Measurements from ENCODE around the genes HOXC10, HOXC4, SMUG1 and HNRNPA1.

GRCh38 chr12:53441821-53442396 is 375 bp downstream of the PRR13 start:
- RRBS: no CpG with 5 or more reads among the region's 21 CpGs

DNA sequence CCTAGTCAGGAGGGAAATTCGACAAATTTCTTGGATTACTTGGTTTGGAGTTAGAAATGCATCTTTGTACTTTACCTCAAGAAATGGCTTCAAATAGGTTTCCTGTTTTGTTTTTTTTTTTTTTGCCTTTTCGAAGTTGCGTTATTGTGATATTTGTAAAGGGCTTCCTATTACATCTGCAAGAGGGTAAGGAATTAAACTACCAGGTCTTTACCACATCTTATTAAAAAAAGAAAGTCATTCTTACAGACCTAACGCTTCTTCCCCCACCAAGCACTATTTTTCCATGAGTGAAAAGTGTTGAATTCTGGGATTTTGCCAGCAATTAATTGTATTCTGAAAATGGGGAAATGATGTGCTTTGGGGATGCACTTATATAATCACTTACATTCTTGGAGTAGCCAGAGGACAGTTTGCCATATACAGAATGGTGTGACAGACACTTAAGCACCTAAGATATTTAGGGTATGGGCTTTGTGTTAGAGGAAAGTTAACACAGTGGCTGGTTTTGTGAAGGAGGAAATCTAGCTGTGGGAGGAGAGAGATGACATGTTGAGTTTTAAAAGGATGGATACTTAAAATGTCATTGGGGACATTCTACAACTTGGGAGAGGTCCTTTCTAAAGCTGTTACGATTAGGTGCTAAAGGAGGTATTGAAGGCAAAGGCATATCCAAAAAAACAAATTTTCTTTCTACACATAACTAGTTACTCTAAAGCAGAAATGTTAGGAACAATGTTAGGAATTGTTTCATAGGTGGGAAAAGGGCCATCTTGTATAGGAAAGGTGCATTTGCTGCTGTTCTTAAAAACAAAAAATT is 1.4 kb downstream of the PCBP2 start:
- RRBS: no CpG with 5 or more reads among the region's 5 CpGs

DNA sequence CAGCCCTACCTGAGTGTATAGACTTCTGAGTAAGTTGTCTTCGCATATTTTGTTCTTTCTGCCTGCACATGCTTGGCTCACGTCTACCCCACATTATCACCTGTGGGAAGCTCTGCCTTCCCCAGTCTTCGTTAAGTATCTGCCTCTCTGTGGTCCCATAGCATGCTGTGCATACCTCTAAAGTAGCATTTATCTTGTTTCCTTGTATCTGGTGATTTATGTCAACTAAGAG is 19.4 kb downstream of the CALCOCO1 start:
- RRBS: no CpG with 5 or more reads among the region's 3 CpGs

GRCh38 chr12:53825121-53825719 is 98.0 kb upstream of the CALCOCO1 start:
- RRBS: no CpG with 5 or more reads among the region's 3 CpGs

GRCh38 chr12:53984929-53986066 is at the start of gene HOXC10:
Gene HOXC10, plus strand, starts transcription at chr12:53985146.
- RRBS: no CpG with 5 or more reads among the region's 85 CpGs

DNA sequence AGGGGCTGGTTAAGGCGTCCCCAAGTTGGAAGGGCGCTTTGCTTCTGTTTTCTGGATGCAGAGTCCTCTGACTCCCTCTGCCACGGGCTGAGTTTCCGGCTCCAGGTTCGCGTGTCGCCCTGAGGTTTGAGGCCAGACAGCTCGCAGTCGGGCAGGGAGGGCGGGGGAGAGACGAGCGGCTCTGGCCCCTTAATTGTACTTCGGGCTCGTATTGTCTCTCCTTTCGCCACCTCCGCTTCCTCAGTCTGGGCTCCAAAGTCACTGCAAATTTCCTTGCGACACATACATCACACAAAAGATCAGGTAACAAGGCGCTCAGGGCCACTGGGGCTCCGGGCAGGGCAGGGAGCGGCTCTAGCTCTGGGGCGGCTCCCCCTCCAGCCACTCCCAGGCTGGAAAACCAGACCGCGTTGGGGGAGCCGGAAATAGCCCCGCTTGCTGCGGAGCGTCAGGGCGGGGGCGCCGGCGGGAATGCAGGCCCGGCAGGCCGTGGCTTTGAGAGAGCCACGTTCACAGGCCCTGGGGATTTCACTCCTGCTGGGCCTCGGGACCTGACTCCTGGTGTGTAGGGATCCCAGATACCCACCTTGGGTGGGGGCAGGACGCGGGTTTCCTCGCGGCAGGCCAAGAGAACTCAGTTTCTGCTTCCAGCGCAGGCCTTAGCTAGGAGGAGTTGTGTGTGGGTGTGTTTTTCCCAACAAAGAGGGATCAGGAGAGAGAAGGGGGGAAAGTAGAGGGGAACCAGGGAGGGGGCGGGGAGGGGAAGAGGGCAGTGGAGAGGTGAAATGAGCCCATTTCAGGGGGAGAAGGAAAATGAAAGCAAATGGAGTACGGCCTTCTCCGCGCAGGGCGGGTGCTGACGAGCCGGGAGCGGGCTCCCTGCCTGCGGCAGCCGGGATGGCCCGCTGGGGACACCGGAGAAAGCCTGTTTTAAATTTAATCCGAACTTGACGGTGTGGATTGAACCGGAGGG is 4.4 kb upstream of the HOXC9 start:
- RRBS: 5% methylated on average over 14 of the region's 55 CpGs

DNA sequence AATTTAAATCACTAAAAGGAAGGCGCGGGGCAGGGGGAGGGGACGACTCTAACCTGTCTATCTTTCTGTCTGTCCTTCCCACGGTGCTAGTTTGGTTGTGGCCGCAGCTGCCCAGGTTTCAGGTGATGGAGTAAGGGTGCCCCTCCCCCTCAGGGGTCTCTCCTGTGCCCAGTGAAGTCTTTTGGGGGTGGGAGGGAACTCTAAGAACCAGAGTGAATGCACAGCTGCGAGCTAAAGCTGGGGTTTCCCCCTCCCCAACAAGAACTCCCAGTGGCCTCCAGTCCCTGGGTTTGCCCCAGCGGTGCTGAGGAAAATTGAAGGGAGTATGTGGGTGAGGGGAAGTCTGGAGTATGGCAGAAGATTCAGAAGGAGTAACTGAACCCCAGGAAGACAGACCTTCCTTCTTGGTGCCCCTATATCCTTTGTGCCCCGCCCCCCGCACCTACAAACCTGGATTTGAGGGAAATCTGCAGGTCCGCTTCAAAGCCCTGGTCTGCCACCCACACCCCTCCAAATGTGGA is 3.7 kb upstream of the HOXC9 start:
- RRBS: no CpG with 5 or more reads among the region's 10 CpGs

DNA sequence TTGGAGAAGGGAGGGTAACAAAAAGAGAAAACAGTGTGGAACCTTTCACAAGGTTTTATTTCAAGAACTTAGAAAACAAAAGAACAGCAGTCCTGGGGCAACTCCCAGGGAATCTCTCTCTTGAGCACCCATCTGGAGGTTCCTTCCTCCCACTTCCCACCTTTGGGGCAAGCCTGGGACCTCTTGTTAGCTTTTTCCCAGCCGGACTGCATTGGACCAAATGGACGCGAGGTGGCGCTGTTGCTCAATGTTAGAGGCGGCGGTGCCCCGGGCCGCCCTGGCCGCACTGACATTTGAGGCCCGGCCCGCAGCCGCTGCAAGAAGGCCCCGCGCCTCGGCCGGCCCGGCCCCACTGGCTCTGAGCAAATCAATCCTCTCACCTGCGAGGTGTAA is 2.9 kb upstream of the HOXC8 start:
- RRBS: 1% methylated on average over 14 of the region's 18 CpGs

DNA sequence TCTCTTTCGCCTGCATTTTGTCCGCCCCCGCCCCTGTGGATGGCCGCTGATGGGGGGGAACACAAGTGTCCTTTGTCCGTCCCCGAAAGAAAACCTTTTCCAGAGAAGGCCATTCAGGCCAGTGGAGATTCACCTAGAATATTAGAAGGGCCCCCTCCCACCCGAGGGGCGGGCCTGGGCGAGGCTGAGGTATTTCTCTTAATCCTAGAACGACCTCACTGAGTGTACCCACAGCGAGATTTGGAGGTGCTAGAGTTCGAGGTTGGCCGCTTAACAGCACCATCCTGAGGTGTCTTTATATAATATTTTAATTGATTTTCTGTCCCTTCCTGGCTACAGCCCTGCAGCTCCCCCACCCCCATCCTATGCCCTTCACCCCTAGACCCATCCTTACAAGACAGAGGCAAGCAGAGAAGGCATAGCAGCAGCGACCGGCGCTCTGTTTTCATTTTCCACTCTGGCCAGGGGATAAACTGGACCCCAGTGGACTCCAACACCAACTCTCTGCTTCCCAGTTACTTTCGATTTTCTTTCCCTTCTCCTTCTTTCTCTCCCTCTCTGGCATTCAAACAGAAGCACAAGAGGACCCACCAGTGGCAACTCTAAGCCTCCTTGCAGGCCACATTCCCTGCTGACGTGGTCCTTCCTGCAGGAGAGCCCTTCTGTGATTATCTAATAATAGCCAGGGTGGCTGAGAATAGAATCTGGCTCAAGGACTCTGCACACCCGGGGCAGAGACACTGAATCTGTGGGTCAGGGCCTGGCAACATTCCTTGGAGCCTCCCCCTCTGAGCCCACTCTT is 8.5 kb upstream of the HOXC6 start:
- RRBS: no CpG with 5 or more reads among the region's 19 CpGs

GRCh38 chr12:54026053-54026423 is 2.2 kb upstream of the HOXC6 start:
- RRBS: no CpG with 5 or more reads among the region's 2 CpGs

- RRBS: 2% methylated on average over 6 of the region's 45 CpGs
Observed at GRCh38 chr12:54053568-54054388, at the start of gene HOXC4. Gene HOXC4, plus strand, starts transcription at chr12:54053835.

DNA sequence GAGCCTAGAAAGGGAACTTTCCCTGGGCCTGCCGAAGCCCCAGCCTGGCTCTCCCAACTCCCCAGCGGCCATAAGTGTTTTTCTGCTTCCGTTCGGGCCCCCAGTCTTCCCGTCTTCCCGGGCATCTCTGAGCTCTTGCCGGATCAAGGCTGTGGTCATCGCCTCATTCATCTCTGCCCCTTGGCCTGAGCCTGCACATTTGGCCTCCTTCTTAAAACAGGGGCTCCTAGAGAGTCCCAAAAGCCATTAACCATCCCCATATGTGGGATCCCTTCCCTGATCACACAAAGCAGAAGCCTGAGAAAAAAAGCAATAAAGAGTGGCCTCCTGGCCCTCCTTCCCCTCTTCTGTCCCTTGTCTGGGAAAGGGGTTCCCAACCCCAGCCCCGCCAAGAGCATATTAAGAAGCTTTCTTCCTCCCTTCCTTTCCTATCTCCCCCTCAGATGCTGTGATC is 26.8 kb downstream of the HOXC4 start:
- RRBS: no CpG with 5 or more reads among the region's 9 CpGs

GRCh38 chr12:54161541-54162112 is 27.2 kb downstream of the SMUG1 start:
- RRBS: no CpG with 5 or more reads among the region's 4 CpGs

DNA sequence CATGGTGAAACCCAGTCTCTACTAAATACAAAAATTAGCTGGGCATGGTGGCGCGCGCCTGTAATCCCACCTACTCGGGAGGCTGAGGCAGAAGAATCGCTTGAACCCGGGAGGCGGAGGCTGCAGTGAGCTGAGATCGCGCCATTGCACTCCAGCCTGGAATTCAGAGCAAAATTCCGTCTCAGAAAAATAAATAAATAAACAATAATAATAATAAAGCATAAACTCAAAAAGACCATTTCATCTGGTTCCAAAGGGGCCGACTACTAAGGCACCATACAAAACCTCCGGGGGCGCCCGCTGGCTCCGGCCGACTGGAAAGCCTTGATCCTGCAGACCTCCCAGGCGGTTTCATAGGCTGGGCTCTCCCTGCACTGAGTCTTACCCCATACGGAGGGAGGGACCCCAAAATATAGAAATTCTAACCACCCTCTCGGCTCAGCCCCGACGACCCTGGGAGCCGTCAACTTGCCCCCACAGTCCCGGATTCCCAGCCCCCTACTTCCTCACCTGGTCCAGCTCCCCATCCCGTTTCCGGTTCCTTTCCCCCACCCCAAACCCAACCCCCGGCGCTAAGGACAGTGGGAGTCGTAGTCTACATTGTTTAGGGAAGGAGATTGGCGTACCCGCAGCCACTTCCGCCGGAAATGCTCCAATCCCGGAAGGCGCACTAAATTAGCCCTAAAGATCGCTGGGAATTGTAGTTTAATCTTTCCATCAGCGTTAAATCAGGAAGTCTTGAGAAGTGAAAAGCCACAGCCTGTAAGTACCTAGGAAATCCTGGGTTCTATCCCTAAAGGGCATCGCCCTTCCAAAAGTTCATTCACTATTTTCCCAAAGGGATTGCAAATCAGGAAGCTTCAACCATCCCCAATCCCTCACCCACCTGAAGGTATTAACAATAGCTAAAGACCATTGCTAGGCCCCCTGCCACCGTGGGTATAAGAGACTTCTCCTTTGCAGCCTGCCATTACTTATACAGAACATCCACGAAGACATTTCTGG is at the start of gene SMUG1:
Gene SMUG1, minus strand, starts transcription at position 545 of the 1,005 bp plus-strand sequence.
- RRBS: 4% methylated on average over 10 of the region's 39 CpGs

DNA sequence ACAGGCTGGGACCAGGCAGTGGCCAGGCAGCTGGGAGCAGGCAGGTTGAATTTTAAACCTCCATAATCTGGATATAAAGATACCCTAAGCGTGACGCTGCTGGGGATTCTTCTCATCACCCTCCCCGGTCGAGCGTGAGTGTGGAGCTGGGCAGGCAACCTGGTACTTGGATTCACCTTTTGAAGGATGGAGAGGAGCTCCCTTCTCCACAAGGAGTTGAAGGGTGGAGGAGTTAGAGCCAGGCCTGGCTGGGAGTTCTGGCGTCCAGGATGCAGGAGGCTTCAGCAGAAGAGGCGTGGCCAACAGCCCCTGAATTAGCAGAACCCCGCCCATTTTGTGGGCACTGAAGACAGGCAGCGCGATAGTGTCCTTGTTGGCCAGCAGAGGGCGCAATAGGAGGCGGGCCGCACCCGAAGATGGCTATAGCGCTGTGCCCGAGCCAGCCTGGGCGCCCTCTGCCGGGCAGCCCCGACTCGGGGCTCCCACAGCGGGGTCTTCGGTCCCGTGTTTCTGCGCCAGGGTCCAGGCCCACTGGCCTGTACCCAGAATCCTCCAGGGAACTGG is 25.8 kb upstream of the SMUG1 start:
- RRBS: no CpG with 5 or more reads among the region's 24 CpGs

GRCh38 chr12:54280650-54281625 is at the start of gene HNRNPA1:
Gene HNRNPA1, plus strand, starts transcription at chr12:54280726.
- RRBS: no CpG with 5 or more reads among the region's 49 CpGs

GRCh38 chr12:54281626-54282624 is 1.4 kb downstream of the HNRNPA1 start:
- RRBS: no CpG with 5 or more reads among the region's 12 CpGs

GRCh38 chr12:54306859-54307558 is 6.2 kb upstream of the NFE2 start:
- RRBS: no CpG with 5 or more reads among the region's 8 CpGs

GRCh38 chr12:54402714-54404068 is 15.9 kb downstream of the ITGA5 start:
- RRBS: no CpG with 5 or more reads among the region's 16 CpGs

DNA sequence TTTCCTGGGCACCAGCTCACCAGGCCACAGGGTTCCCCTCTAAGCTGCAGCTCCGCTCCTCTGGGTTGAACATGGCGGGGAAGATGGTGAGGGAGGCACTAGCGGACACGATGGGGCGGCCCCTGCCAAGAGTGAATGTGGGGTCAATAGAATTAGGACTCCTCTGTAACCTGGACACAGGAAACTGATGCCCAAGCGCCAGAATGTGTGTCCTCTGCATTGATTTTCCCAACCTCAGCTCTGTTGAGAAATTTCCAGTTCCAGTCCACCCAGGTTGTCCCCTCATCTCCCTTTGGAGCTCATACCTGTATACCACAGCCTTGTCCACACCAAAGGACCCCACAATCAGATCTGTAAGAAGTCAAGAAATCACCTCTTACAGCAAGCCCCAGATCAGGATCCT is 14.9 kb downstream of the ITGA5 start:
- RRBS: no CpG with 5 or more reads among the region's 6 CpGs